ENCODE data around the genes PLAC8 and SPARCL1.

- RRBS = no CpG with 5 or more reads among the region's 7 CpGs
These were observed 41.9 kb downstream of the LIN54 start for GRCh38 chr4:82968623-82969204.

DNA sequence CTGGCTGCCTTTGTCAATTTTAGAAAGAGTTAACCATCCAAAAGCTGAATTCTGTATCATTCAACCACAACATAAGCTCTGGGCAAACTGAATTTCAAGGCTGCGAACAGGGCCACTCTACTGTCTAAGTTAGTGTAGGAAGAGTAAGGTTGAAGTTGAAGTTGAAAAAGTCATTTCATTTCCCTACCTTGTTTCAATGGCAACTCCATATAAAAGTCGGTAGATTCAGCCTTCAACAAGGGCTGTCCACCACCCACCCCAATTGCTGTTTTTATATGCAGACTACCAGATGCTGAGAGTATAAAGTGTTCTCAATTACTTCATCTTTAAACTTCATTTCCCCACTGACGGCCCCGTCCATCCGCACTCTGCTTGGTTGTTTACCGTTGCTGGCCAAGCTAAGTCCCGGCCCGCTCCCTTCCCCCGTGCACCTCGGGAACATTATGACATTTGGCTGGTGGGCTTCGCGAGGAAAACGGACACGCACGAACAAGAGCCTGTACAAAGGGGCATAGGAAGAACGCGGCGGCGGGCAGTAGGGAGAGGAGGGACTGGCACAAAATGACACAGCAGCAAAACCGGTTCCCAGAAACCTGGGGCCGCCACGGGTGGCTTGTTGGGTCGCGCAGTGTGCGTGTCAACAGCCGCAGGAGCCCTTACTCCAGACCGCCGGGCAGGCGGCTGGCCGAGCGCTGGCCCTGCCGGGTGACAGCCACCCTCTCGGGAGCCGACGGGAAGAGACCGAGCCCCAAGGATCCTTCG, 1.4 kb upstream of the LIN54 start:
- RRBS = 2% methylated on average over 6 of the region's 37 CpGs

GRCh38 chr4:83114463-83115131, at the start of gene PLAC8:
Gene PLAC8, minus strand, starts transcription at chr4:83114729.
- RRBS = no CpG with 5 or more reads among the region's 5 CpGs

DNA sequence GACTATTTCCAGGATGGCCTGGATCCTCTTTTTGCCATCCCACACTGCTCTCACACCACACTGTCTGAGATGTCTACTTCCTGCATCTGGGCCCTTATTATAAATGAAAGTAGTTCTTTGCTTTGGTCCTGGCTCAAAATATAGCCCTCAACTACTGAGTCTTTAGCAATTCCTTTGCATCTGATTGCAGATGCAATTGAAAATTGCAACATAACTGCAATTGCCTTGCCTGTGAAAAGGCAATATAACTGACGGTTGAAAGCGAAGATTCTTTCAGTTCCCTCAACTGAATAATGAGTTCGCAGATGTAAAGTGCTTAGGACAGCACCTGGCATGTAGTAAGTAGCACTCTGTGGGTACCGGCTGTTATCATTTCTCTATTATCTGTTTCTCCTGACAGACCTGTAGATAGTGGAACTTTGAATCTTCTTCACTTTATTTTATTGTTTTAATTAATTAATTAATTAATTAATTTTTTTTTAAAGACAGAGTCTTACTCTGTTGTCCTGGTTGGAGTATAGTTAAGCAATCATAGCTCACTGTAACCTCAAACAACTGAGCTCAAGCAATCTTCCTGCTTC, 44.0 kb downstream of the COQ2 start:
- RRBS = no CpG with 5 or more reads among the region's 4 CpGs

- RRBS = no CpG with 5 or more reads among the region's 6 CpGs
These were observed 23.2 kb downstream of the COQ2 start for GRCh38 chr4:83261367-83261838.

- RRBS = no CpG with 5 or more reads among the region's 11 CpGs
These were observed 489 bp upstream of the COQ2 start for GRCh38 chr4:83284967-83285607.

GRCh38 chr4:83548378-83548988, 12.6 kb downstream of the GPAT3 start:
- RRBS = no CpG with 5 or more reads among the region's 5 CpGs

DNA sequence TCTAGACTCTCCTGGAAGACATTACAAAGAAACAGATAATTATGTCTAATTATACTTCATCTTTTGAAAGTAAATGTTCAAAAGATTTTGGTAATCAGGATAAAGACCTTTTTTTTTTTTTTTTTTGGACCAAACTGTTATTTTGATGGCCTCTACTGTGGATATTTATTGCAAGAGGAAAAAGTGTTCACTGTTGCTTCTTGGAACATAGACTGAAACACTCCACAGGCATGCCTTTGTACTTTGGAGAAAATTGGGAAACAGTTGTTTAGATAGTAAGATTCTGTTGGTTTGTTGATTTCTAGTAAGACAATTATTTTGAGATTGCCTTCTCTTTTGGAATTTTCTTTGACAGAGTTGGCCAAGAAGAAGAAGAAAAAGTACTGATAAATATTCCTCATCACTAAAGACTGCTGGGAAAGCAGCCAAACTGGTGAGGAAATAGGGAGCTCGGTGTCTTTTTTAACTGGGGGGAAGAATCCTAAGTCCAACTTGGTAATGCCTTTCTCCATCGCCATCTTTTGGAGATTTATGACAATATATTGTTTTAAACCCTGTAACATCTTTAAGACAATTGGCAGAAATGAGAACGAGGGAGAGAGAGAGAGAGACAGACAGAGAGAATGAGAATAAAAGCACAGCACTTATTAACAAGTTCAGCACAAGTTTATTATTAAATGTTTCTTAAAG, 370.6 kb downstream of the GPAT3 start:
- RRBS = no CpG with 5 or more reads among the region's 3 CpGs

GRCh38 chr4:84814254-84814902, 152.1 kb downstream of the WDFY3 start:
- RRBS = no CpG with 5 or more reads among the region's 4 CpGs

GRCh38 chr4:84916130-84916733, 50.3 kb downstream of the WDFY3 start:
- RRBS = no CpG with 5 or more reads among the region's 4 CpGs

DNA sequence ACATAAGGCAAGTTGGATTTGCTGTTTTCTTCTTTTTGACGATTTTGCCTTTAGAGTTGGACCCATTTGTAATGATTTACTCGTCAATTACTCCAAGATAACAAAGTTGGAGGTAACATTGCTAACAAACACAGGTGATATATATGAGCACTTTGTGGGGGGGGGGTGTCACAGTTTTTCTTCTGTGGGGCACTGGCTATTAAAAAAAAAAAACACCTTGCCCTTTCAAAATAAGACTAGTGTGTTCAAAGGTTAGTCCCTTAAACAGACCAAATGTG, 1.1 kb upstream of the WDFY3 start:
- RRBS = no CpG with 5 or more reads among the region's 2 CpGs

GRCh38 chr4:85477319-85478009, 2.5 kb downstream of the ARHGAP24 start:
- RRBS = no CpG with 5 or more reads among the region's 9 CpGs

GRCh38 chr4:85607634-85608100, 132.7 kb downstream of the ARHGAP24 start:
- RRBS = no CpG with 5 or more reads among the region's 6 CpGs

GRCh38 chr4:87028538-87029248, 93.9 kb downstream of the AFF1 start:
- RRBS = no CpG with 5 or more reads among the region's 4 CpGs

DNA sequence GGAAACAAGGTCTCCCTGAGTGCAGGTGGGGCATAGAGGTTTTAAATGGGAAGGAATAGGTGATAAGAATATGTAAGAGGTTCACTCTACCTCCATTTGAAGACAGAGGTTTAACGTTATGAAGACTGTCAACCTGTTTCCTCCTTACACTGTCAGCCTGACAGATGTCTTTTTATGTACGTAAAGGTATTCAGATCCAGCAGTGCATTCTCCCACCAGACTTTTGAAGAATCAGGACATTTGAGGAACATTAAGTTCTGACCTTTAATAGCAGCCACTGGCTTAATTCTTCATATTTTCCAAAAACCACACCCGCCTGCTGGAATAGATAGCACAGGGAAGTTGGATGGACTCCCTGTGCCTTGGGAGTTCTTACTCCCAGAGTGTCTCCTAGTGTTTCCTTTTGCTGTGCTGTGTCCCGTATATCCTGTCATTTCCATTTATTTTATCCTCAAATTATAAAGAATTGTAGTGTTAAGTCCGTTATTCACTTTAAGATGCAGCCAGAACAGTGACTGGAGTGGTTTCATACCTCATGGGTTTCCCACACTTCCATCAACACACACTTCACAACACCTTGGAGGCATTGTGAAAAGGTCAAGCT, 94.5 kb downstream of the AFF1 start:
- RRBS = no CpG with 5 or more reads among the region's 5 CpGs

GRCh38 chr4:87064777-87065463, 130.1 kb downstream of the AFF1 start:
- RRBS = no CpG with 5 or more reads among the region's 14 CpGs

- RRBS = no CpG with 5 or more reads among the region's 5 CpGs
These were observed 142.3 kb downstream of the KLHL8 start for GRCh38 chr4:87077999-87078688.

- RRBS = no CpG with 5 or more reads among the region's 4 CpGs
These were observed 92.8 kb downstream of the KLHL8 start for GRCh38 chr4:87127531-87128005.

DNA sequence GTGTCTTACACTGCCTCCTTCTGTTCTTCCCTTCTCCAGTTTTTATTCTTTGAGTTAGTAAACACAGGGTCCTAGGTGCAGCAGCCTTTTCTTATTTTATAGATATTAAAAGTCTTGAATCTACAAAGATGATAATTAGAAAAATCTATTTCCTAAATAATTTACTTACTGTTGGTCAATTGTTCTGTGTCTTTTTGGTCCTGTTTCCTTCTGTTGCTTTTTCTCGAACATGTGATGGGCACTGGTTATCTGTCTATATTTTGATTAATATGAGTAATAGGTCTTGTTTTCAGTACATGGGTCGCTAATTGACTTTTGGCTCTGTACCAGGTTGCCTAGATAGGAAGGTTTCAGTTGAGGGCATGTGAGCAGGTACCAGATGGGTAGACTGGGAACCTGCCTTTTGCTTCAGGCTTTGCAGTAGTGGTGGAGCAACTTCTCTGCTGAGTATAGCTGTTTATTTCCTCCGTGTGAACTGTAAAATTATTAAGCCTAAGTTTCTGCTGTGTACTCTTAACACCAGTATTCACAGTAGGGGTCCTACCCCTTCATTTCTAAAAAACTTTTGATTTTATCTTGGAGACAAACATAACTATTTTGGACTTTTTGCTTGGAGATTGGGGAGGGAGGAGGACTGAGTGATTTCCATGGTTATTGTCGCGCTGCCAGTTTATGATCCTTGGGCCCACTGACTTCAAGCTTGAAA, 1.3 kb downstream of the NUDT9 start:
- RRBS = no CpG with 5 or more reads among the region's 5 CpGs

DNA sequence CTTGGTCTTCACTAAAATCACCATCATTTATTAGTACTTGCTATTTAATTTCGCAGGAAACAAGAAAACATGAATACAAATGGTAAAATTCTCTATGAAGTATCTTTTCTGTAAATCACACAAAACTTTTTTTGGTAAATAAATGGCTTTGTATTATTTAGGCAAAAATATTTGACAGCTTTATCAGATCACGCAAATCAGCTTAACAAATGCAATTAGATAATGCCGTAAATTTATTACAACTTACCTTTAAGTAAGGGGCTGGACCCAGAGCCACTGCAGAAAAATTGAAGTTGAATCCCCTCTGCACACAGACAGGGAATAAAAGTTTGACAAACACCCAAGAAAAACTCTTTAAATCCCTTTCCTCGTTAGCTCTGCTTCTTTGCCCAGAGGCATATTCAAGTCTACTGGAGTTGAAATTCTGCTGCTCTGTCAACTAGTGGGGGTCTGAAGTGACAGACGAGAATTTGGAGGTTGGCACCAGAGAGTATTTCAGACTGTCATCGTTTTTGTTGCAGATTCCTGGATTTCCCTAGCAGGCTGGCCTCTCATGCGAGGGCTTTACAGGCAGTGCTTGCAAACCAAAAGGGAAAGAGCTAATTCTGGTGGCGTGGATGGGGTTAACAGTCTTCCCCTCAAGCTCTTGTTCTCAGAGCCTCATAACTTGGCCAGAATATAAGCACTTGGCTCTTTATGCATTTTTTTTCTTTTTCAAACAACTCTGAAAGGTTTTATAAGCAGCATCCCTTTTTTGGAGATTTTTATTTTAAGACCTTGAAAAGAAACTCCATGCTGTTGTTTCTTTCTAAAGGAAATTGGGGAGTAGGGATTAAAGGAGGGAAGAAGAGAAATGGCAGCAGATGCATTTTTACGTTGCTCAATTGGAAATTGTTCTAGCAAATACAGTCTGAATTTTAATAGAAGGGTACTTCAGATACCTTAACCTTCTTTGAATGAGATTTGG, at the start of gene SPARCL1:
TSS of gene SPARCL1 (minus strand) at position 579 of the 967 bp plus-strand sequence.
- RRBS = no CpG with 5 or more reads among the region's 9 CpGs

Data from CMK (cell line).